Amniotic epithelial cell (primary cell): Measurements from ENCODE around the genes MPND and UBXN6.

GRCh38 chr19:3516608-3517460 lies 10.7 kb downstream of the FZR1 start:
- RRBS: 95% methylated on average over 4 of the region's 22 CpGs

- RRBS: 69% methylated on average over 6 of the region's 19 CpGs
Measured at GRCh38 chr19:3525698-3526092, 13.3 kb upstream of the TEKTIP1 start.

DNA sequence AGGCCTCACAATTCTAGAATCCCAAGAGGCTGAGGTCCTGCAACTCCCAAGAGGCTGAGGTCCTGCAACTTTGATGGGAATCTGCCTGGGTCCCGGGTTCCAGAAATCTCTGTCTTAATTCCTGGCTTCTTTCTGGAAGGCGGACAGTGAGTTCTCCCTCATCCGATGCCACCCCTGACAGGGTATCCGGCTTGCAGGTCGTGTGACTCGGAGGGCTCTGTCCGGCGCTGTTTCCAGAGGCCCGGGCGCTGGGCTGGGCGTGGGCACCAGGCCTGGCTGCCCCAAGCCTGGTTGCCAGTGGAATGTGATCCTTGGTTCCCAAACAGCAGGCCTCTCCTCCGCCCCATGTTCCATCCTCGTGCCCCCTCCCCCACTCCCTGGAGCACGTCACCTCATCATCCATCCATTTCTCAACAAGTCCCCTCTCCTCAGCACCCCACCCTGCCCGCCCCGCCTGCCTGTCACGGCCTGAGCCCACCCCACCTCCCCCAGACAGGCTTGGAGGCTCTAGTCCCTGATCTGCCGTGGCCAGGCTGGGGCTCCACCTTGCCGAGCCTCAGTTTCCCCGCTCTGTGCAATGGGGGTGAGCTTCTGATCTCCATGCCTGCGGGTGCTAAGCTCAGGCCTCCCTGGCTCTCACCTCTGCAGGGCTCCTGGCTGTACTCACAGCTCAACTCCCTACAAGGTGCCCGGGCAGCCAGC lies 2.4 kb downstream of the TBXA2R start:
- RRBS: 95% methylated on average over 5 of the region's 22 CpGs

DNA sequence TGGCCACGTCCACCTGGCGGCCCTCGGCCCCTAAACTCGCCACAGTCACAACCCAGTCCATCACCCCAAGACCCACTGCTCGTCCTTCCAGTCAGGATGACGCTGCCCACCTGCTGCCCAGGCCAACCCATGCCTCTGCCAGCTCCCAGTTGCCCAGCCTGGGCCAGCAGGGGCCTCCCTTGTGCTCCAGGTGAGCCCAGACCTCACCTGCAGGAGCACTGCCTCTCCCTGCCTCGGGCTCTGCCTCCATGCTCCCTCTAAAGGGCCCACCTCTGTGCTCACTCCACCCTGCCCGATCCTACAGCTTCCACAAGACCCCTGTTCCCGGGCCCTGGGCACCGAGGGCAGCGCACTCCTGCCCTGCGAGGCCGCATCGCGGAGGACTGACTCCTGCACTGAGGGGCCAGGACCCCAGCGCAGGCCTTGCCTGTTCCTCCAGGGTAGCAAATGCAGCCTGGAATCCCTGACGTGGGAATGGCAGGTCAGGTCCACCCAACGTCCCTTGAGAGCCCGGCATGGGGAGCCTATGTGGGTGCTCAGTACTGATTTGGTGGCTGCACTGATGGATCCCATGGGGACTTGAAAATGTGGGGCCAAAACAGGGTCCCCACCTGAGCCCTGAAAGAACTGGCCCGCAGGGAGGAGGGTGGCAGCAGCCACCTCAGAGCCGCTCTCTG lies 8.1 kb upstream of the CACTIN start:
- RRBS: no CpG with 5 or more reads among the region's 21 CpGs

GRCh38 chr19:3644576-3645008 lies 18.0 kb upstream of the CACTIN start:
- RRBS: 90% methylated on average over 2 of the region's 11 CpGs

DNA sequence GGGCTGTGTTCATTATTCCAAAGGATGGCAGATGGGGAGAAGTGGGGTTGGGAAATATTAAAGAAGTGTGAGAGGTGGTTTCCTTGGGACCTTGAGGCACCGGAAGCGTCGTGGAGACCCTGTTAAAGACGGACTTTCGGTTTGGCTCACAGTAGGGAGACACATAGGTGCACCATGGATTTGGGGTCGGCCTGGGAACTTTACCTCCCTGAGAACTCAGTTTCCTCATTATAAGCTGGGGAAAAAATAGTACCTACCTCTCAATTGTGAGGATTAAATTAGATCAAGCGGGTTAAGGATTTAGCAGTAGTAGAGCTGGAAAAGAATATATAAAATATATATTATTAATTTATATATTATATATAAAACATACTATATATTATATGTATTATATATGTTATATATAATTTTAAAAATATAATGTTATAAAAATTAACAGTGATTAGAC lies 424 bp upstream of the APBA3 start:
- RRBS: no CpG with 5 or more reads among the region's 7 CpGs

GRCh38 chr19:3953948-3954706 lies 16.8 kb downstream of the DAPK3 start:
- RRBS: no CpG with 5 or more reads among the region's 23 CpGs

DNA sequence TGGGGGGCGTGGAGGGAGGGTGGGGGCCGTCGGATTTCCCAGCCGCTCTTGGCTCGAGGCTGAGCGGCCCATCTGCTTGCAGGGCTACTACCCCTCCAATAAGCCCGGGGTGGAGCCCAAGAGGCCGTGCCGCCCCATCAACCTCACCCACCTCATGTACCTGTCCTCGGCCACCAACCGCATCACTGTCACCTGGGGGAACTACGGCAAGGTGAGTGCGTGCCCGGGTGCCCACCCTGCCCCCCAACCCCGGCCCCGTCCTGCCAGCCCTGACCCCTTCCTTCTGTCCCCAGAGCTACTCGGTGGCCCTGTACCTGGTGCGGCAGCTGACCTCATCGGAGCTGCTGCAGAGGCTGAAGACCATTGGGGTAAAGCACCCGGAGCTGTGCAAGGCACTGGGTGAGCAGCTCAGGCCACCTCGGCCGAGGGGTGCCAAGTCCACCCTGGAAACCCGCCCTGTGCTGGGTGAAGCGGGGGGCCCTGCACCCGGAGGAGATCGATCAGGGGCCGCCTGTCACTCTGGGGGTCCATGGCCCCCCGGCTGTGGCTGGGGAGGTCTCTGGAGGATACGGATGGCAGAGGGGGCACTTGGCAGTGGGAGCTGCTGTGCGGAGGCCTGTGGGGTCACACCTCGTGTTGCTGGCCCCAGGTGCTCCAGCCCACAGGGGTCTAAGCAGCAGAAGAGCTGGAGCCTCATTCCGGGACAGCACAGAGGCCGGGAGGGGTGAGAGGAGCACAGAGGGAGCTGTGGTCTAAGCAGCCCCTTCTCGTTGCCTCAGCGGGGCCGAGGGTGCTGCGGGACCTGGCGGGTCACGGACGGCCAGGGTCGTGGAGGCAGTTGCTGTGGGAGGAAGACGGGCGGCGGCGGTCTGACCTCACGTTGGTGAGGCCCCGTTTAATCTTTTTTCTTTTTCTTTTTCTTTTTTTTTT lies 21.4 kb downstream of the PIAS4 start:
- RRBS: over 99% methylated on average over 5 of the region's 47 CpGs

GRCh38 chr19:4045297-4045600 lies 21.4 kb downstream of the ZBTB7A start:
- RRBS: no CpG with 5 or more reads among the region's 6 CpGs

DNA sequence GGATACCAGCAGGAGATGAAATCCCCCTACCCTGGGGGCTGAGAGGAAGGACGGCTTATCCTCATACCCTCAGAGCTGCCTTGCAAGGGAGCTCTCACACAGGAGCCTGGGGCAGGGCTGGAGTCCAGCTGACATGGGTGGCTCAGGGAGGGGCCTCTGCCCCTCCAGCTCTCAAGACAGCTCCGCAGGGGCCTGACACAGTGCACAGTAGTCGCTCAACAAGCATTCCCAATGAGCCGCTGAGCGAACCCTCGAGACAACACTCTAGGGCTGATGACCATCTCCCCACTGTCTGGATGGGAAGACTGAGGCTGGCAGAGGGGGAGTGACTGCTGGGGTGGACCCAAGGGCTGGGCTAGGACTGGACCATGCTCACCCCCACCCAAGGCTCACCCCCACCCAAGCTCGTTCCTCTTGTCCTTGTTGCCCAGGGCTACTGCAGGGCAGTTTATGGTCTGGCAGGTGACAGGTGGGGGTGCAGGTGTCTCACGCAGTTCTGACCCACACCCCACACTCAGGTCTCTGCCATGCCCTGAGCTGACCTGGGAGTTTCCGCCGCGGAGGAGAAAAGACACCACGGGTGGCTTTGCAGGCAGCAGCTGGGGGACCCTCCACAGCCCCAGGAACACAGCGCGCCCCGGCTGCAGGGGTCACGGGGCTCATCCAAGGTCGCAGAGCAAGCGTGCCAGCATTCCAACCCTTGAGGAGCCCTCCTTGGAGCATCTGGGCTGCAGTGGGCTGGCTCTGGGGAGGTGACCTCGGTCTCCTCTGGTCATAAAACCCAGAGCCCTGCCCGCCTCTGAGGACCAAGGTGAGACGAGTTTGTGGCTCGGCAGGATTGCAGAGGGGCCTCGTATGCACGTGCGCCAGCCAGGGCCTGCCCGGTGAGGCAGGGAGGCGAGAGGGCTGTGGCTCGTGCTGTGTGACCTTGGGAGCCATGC lies 3.8 kb downstream of the ZBTB7A start:
- RRBS: no CpG with 5 or more reads among the region's 28 CpGs

GRCh38 chr19:4097198-4098084 lies 26.5 kb downstream of the MAP2K2 start:
- RRBS: no CpG with 5 or more reads among the region's 19 CpGs

GRCh38 chr19:4131019-4131471 lies 7.1 kb upstream of the MAP2K2 start:
- RRBS: no CpG with 5 or more reads among the region's 7 CpGs

DNA sequence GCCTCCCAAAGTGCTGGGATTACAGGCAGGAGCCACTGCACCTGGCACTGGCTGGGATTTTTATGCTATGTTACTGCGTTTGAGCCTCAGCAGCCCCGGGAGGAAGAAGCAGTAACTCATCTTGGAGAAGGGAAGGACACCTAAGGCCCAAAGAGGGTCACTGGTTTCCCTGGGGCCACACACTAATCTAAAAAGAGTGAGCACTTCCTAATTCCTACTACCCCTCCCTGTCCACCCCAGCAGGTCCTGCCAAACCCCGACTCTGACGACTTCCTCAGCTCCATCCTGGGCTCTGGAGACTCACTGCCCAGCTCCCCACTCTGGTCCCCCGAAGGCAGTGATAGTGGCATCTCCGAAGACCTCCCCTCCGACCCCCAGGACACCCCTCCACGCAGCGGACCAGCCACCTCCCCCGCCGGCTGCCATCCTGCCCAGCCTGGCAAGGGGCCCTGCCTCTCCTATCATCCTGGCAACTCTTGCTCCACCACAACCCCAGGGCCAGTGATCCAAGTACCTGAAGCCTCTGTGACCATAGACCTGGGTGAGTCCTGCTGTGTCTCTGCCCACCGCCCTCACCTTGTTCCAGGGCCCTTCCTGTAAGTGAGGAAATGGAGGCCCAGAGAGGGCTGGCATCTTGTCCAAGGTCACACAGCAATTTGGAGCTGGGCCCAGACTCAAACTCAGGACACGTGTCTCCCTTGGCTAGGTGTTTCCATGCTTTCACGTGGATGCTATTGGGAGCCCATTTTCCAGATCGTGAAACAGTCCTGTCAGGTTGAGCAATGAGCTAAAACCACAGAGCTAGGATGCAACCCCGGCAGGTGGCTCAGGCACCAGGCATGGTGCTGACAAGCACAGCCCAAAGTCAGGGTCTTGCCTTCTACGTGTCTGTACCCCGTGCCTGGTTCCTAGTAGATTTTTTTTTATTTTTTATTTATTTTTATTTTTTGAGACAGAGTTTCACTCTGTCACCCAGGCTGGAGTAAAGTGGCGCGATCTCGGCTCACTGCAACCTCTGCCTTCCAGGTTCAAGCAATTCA lies 3.6 kb downstream of the CREB3L3 start:
- RRBS: no CpG with 5 or more reads among the region's 21 CpGs

DNA sequence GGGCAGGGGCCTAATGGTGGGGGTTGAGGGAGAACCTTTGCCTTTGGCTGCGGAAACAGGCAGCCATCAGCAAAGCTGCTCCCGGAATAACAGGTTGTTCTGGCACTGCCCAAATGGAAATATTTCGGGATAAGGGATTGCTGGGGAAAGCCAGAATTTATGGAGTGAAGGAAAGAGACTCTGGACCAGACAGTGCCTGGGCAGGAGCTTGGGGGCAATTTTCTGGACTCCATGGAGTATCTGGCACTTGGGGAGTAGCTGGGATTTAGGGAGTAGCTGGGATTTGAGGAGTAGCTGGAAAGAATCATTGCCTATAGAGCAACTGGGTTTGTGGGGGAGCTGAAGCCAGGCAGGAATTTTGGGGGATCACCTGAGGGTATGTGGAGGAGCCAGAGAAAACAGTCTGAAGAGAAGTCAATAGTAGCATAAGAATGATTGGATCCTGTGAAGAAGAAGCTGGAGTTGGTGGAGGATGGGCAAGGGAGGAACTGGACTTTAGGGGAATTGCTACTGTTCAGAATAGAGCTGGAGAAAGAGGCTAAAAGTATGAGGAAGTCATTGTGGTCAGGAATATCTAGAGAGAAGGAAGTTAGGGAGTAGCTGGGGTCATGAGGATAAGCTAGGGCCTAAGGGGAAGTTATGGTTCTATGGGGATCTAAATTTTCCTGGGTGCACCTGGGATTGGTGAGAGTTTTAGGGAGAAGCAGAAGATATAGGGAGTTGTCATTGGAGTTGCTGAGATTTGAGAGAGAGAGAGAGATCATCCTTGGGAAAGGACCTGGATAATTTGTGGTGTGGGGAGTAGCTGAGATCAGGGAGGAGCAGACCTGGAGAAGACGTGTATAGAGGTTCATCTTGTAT lies 14.8 kb downstream of the FSD1 start:
- RRBS: no CpG with 5 or more reads among the region's 4 CpGs

DNA sequence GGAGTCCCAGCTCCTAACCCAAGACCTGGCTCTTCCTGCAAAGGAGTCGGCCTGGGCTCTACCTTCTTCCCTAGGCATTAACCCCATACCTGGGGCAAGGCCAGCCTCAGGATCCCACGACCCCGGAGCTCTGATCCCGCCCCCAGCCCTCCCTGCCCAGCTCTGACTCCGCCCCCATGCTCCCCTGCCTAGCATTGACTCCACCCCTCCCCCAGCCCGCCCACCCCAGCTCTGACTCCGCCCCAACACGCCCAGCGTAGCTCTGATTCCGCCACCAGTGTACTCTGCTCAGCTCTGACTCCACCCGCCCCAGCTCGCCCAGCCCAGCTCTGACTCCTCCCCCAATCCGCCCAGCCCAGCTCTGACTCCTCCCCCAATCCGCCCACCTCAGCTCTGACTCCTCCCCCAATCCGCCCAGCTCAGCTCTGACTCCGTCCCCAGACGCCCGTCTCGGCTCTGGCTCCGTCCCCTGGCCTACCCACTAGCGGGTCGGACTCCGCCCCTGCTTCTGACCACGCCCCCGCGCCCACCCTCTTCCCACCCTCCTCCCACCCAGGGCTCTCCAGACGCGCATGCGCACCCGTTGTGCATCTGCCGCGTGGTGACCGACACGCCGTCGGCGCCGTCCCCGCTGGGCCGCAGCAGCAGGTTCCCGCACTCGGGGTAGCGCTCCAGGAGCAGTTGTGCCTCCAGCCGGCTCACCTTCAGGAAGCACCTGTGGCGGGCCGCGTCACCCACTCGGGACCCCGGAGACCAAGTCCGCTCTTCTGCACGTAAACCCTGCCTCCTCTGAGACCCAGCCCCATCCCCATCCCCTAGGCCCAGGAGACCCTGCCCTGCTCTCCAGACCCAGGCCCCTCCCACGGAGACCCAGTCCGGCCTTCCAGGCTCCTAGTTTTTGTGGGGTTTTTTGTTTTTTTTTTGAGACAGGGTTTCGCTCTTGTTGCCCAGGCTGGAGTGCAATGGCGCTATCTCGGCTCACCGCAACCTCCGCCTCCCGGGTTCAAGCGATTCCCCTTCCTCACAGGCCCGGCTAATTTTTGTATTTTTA lies 10.2 kb downstream of the STAP2 start:
- RRBS: 4% methylated on average over 6 of the region's 61 CpGs

DNA sequence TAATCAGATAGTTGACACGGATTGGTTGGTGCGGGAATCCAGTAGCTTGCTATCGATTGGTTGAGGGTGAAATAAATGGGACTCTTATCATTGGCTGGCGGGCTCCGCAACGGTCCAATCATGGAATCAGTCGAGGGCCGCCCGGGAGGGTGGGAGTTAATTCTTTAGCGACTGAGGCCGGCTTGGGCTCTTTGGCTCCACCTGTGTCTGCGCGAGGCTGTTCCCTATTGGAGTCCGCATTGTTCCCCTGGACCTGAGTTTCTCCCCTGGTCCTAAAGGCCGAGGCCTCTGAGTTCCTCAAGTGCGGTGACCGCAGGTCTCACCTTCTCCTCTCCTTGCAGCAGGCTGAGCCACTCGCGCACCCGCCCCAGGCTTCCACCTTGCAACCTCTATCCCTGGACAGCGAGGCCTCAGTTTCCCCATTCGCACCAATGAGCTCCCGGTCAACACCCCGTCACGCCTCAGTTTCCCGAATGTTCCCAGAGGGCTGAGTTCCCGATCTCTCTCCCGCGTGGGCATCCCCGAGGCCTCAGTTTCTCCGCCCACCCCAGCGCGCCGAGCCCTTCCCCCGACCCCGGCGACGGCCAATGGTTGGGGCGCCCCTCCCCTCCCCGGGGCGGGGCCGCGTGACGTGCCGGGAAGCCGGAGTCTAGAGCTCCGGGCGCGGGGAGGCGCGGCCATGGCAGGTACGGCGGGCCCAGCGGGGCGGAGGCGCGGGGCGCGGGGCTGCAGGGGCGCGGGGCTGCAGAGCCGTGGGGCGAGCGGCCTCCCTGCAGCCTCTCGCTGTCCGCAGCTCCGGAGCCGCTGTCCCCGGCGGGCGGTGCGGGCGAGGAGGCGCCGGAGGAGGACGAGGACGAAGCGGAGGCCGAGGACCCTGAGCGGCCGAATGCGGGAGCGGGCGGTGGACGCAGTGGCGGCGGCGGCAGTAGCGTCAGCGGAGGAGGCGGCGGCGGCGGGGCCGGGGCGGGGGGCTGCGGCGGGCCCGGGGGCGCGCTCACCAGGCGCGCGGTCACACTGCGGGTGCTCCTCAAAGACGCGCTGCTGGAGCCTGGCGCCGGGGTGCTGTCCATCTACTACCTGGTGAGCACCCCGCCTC lies at the start of gene MPND:
MPND (plus strand) TSS at position 648 of the 1,096 bp plus-strand sequence.
- RRBS: 1% methylated on average over 14 of the region's 110 CpGs

- RRBS: no CpG with 5 or more reads among the region's 17 CpGs
Measured at GRCh38 chr19:4365217-4365878, 22.0 kb downstream of the MPND start.

DNA sequence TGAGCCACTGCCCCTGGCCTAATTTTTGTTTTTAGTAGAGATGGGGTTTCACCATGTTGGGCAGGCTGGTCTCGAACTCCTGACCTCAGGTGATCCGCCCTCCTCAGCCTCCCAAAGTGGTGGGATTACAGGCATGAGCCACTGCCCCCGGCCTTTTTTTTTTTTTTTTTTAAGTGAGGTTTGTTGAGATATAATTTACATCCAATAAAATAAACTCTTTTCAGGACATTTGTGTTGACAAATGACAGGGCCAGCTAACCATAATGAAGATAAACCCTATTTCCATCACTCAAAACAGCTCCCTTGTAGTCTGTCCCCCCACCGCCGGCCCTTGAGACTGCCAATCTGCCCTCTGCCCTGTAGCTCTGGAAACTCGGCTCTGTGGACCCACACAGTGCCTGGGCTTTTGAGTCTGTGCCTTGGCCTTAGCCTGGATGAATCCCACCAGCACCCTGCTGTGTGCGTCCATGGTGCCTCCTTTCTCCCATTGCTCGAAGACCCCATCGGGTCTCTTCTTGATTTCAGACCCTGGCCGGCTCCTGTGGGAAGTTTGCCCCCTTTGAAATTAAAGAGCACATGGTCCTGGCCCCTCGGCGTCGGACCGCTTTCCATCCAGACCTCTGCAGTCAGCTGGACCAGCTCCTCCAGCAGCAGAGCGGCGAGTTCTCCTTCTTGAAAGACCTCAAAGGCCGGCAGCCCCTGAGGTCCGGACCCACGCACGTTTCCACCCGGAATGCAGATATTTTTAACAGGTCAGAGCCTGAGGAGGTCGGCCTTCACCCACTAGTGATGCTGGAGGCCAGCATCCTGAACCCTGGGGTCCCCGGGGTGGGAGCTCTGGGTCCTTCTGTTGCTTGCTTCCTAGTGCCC lies 25.9 kb downstream of the CHAF1A start:
- RRBS: 100% methylated on average over 2 of the region's 23 CpGs

- RRBS: no CpG with 5 or more reads among the region's 26 CpGs
Measured at GRCh38 chr19:4449026-4449918, 8.3 kb downstream of the UBXN6 start.

DNA sequence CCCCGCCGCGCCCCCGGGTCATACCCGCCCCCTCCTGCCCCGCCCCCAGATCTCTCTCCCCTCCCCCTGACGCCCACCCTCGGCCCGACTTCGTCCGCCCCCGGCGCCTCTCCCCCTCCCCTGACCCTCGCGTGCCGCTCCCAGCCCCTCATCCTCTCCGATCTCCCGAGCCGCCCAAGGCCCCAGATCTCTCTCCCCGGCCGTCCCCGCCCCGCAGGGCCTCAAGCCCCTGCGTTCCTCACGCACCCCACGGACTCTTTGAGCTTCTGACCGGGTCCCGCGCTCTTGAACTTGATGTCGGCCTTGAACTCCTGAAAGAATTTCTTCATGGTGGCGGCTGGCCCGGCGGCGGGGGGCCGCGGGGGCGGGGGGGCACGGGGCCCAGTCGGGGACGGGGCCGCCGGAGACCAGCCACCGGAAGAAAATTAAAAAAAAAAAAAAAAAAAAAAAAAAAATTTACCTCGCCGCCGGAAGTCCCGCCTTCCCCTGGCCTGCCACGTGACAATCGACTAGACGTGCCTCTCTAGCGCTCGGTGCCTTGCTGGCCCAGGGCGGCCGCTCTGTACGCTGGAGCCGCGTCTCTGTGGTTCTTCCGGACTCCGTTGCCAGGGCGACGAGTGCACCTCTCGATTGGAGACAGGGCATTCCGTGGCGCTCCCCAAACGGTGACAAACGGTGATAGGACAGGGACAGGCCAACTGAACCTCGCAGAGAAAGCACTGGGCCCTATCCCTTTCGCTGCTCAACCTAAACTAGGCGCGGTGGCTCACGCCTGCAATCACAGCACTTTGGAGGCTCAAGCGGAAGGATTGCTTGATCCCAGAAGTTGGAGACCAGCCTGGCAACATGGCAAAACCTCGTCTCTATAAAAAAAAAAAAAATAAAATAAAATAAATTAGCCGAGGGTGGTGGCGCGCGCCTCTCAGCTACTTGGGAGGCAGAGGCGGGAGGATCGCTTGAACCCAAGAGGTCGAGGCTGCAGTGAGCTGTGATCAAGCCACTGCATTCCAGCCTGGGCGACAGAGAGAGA lies at the start of gene UBXN6:
UBXN6 (minus strand) TSS at position 426 of the 1,030 bp plus-strand sequence.
- RRBS: 2% methylated on average over 28 of the region's 81 CpGs